Lower leg skin (tissue), 2 donors: ENCODE measurements around a stretch of chr12.

- PRO-cap: no peak
- RAMPAGE, long total RNA, 2 experiments: no peak in any of the 2 experiments
Observed at GRCh38 chr12:106757884-106758767, 16.4 kb upstream of the RIC8B start.

GRCh38 chr12:106767616-106768610 is 6.6 kb upstream of the RIC8B start:
- PRO-cap: no peak
- RAMPAGE, long total RNA, 2 experiments: no peak in any of the 2 experiments

- PRO-cap: no peak
- RAMPAGE, long total RNA, 2 experiments: no peak in any of the 2 experiments
Observed at GRCh38 chr12:107042545-107043178, 50.7 kb downstream of the CRY1 start.

GRCh38 chr12:107078567-107079029 is 14.8 kb downstream of the CRY1 start:
- PRO-cap: no peak
- RAMPAGE, long total RNA, 2 experiments: start-site peak on the minus strand in 1 of 2 experiments, at chr12:107078583-107079045 at its widest, 8 reads per replicate

GRCh38 chr12:107110016-107110488 is 16.7 kb upstream of the CRY1 start:
- PRO-cap: no peak
- RAMPAGE, long total RNA, 2 experiments: no peak in any of the 2 experiments

- PRO-cap: no peak
- RAMPAGE, long total RNA, 2 experiments: no peak in any of the 2 experiments
Observed at GRCh38 chr12:107580911-107582228, 104.2 kb upstream of the PWP1 start.

- PRO-cap: no peak
- RAMPAGE, long total RNA, 2 experiments: no peak in any of the 2 experiments
Observed at GRCh38 chr12:107634520-107634994, 51.0 kb upstream of the PWP1 start.

DNA sequence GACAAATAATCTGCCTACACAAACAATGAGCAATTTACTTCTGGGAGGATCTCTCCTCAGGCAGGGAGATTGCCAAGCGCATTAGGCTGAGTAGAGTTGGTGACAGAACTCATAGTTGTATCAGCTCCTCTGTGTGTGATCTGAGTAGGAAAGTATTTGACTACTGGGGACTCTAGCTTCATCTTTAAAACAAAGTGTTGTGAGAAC is 1.1 kb upstream of the PWP1 start:
- PRO-cap: no peak
- RAMPAGE, long total RNA, 2 experiments: no peak in any of the 2 experiments

DNA sequence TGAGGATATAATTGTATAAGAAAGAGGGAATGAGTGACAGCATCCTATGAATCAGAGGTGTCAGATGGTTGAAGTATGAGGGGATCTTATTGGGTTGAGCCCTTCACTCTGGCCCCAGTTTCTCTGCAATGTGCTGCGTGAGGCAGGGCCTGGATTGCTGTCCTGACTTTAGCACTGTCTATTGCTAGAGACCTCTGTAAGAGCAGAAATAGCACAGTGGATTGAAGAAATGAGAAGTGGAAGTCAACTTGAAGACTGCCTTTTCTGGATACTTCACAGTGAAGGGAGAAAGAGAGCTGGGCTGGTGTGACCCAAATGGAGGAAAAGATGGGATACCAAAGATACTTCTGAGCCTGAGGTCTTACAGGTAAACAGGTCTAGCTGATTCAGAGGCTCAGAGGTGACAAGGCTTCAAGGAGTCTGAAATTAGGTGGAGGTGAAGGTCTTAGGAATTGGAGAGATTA is 5.8 kb downstream of the ASCL4 start:
- PRO-cap: no peak
- RAMPAGE, long total RNA, 2 experiments: no peak in any of the 2 experiments

DNA sequence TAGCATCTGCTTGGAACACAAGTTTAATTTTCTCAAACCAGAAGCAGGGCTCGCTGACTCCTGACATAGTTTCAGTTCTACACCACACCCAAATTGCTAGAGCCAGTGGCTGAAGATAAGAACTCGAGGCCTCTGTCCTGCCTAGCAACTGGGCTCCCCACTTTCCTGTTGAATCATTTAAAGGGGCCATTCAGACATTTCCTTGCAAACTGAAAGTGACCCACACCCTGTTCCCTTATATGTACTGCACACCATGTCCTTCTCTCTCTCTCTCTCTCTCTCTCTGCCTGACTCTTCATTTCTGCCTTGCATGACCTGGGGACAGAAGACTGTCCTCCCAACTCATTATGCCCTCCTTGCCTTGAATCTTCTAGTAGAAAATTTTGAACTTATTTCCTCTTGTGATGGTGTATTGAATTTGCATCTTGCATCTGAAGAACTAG is 9.8 kb upstream of the WSCD2 start:
- PRO-cap: no peak
- RAMPAGE, long total RNA, 2 experiments: no peak in any of the 2 experiments

DNA sequence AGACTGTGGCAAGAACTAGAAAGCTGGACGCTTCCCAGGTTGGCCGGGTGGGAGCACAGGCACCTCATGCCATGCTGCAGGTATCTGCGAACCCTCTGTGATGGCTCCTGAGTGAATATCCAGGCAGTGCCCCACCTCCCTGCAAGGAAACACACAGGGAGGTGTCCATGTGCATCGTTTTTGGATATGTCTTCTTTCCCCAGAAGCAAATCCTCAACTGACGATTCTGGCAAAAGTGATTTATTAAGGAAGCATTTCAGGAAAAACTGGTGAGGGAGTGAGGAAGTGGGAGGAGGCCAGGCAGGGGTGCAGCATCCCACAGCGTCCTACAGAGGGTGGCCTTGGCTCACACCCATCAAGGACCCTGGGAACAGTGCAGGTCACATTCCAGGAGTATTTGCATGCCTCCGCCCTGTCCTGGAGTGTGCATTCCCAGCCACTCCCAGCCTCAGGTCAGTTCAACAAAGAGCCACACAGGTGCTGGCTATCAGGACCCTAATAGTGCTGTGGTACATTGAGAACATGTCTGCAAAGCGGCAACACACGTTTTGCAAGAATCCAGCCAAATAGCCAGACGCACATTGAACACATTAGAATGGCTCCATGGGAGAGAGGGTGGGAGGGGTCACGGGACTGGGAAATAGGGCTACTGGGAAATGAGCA is 36.8 kb downstream of the CMKLR1 start:
- PRO-cap: no peak
- RAMPAGE, long total RNA, 2 experiments: no peak in any of the 2 experiments

GRCh38 chr12:108304258-108304984 is 34.7 kb downstream of the CMKLR1 start:
- PRO-cap: no peak
- RAMPAGE, long total RNA, 2 experiments: no peak in any of the 2 experiments

GRCh38 chr12:108630425-108630786 is 3.3 kb downstream of the SELPLG start:
- PRO-cap: no peak
- RAMPAGE, long total RNA, 2 experiments: no peak in any of the 2 experiments

DNA sequence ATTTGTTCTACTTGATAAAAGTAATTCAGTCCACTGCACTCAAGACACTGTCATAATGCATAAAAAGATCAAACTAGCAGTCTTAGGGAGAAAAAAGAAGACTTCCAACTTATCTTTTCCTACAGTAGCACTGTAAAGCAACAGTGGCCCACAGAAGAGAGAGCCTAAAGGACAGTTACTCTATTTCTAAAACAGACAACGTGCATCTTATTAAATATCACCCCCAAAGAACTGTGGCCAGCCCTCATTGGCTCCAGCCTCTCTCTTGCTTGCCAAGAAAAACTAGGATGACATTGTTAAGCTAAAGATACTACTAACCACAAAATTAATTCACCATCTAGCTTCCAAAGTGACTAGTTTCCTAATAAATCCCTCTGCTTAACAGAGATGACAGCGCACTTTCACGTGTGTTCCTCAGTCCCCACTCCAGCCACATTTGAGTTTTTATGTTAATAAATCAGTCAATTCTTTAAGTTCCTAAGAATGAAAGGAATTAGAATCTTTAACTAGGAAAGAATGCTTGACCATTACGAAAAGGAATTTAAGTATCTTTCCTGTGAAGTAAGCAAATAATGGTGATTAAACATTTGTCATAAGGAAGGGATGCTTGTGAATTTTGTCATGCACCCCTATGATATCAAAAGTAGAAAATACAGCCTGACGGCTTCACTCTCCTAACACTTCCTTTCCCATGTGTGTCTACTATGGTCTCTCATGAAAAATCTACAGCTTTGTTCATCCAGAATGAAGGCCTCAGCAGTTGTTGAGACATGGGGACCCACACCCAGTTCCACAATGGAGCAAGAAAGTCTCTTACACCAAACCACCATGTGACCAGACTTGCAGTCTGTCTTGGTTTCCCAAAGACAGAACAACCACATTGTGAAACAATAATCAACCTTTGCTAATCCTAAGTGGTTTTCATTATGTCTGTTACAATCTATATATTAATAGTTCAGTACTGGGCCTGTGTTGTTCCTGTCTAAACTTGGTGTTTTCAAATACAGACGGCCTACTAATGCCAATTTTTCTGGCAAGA is 8.2 kb downstream of the CORO1C start:
- PRO-cap: unidirectional peak, minus-strand start at position 438 of the sequence
- RAMPAGE, long total RNA, 2 experiments: start-site peak on the minus strand in 1 of 2 experiments, centred at position 853 of the sequence, 17 reads per replicate

DNA sequence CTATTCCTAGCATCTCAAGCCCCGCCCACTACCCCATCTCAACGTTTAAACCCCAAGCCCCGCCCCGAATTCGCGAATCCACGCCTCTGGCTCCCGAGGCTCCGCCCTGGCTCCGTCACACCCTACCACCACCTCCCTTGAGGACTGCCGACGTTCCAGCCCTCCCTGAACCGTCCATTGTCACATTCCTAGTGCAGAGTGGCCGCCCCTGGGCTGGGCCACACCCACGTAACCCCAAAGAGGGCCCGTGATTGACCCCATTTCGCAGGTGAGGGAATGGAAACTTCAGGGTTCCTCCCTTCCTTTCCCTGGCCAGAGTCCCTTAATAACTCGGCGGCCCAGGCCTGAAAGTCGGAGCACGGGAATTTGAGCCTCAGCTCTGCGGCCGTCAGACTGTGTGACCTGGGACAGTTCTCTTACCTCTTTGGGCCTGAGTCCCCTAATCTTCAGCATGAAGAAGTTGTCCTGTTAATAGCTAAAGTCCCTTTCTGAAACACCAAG is 806 bp upstream of the CORO1C start:
- PRO-cap: bidirectional peak, plus-strand start at position 131 of the sequence, minus-strand start outside the sequence
- RAMPAGE, long total RNA, 2 experiments: no peak in any of the 2 experiments

- PRO-cap: bidirectional peak, plus-strand start at chr12:108774611, minus-strand start at chr12:108774509
- RAMPAGE, long total RNA, 2 experiments: no peak in any of the 2 experiments
Observed at GRCh38 chr12:108774368-108774929, 43.1 kb upstream of the CORO1C start.

- PRO-cap: no peak
- RAMPAGE, long total RNA, 2 experiments: no peak in any of the 2 experiments
Observed at GRCh38 chr12:108797627-108798019, 59.8 kb downstream of the SSH1 start.

- PRO-cap: no peak
- RAMPAGE, long total RNA, 2 experiments: no peak in any of the 2 experiments
Observed at GRCh38 chr12:108815816-108816441, 41.5 kb downstream of the SSH1 start.

GRCh38 chr12:108966568-108966782 is 54.4 kb downstream of the SVOP start:
- PRO-cap: no peak
- RAMPAGE, long total RNA, 2 experiments: no peak in any of the 2 experiments

DNA sequence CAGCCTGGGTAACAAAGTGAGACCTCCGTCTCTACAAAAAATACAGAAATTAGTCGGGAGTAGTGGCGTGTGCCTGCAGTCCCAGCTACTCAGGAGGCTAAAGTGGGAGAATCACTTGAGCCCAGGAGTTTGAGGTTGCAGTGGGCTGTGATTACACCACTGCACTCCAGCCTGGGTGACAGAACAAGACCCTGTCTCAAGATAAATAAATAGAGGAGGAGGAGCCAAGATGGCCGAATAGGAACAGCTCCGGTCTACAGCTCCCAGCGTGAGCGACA is 24.2 kb downstream of the SVOP start:
- PRO-cap: no peak
- RAMPAGE, long total RNA, 2 experiments: no peak in any of the 2 experiments